Retinal pigment epithelial cell (primary cell): ENCODE results near the genes SPINT2, KCNK6, GGN and SIRT2.

DNA sequence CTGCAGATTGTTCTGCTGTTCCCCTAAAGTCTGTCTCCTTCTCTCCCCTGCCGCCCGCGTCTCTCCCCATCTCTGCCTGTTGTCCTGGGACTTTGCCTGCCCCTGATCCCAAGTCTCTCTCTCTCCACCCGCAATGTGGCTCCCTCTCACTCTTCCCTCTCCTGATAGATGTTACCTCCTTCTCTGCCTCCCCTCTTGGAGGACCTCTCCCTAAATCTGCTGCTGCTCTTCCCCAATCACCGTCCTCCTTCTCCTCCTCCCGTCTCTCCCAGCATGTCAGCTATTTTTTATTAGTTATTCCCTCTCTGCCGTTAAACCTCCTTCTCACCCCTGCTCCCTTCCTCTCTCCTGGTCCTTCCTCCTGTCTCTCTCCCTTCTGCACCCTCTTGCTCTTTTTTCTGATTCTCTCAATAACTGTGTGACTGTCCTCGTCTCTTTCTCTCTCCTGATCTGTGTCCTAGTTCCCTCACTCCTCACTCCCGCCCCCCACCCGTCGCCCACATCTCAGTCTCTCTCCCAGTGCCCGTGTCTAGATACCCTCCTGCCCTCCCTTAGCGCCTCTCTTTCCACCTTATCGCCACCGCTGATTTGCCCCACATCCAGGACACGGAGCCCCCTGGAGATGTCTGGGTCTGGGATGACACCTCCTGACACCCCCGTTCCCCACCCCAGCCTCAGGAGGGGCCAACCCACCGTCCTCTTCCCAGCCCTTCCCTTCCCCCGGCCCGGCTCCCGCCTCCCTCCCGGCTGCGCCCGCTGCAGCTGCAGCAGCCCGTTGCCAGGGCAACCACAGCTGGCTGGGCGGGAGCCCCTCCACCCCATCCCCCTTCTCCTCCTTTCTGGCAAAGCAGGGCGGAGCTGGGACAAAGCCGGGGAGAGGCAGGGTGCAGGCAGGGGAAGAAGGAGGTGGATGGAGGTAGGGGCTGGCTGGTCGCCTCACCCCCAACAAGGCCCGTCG is 13.7 kb downstream of the DPF1 start:
- RRBS: under 1% methylated on average over 4 of the region's 31 CpGs

GRCh38 chr19:38220804-38221324 is 3.2 kb downstream of the DPF1 start:
- RRBS: no CpG with 5 or more reads among the region's 14 CpGs

DNA sequence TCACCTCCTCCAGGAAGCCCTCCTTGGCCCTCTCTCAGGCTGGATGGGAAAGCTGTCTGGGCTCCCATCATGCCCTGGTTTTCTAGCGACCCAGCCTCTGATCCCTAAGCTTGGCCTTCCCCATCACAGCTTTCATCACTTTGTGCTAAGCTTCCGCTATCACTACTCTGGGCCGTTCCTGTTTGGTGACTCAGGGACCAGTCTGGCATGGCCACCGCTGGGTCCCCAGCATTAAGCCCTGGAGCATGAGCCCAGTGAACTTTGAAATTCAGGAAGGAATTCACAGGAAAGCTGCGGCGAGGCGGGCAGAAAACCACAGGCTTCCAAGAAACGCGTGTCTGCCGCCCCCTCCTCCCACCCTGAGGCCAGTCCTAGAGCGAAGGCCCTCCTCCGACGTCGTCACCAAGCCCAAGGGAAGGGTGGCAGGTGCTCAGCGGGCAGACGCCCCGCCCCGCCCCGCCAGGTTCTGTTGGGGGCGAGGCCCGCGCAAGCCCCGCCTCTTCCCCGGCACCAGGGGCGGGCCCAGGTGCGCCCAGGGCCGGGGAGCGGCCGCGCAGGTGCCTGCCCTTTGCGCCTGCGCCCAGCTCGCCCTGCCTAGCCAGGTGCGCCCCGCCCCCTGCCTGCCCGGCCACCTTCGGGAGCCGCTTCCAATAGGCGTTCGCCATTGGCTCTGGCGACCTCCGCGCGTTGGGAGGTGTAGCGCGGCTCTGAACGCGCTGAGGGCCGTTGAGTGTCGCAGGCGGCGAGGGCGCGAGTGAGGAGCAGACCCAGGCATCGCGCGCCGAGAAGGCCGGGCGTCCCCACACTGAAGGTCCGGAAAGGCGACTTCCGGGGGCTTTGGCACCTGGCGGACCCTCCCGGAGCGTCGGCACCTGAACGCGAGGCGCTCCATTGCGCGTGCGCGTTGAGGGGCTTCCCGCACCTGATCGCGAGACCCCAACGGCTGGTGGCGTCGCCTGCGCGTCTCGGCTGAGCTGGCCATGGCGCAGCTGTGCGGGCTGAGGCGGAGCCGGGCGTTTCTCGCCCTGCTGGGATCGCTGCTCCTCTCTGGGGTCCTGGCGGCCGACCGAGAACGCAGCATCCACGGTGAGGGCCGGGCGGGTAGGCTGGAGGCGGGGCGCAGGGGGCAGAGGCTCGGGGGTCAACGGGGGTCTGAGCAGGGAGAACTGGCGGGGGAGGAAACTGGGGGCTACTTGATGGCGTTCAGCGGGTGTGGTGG is at the start of gene SPINT2:
TSS of gene SPINT2 (plus strand) at position 661 of the 1,219 bp plus-strand sequence.
- RRBS: 2% methylated on average over 17 of the region's 104 CpGs

- RRBS: 2% methylated on average over 19 of the region's 90 CpGs
Measured at GRCh38 chr19:38319250-38320398, at the start of gene KCNK6. Gene KCNK6, plus strand, starts transcription at chr19:38319845.

DNA sequence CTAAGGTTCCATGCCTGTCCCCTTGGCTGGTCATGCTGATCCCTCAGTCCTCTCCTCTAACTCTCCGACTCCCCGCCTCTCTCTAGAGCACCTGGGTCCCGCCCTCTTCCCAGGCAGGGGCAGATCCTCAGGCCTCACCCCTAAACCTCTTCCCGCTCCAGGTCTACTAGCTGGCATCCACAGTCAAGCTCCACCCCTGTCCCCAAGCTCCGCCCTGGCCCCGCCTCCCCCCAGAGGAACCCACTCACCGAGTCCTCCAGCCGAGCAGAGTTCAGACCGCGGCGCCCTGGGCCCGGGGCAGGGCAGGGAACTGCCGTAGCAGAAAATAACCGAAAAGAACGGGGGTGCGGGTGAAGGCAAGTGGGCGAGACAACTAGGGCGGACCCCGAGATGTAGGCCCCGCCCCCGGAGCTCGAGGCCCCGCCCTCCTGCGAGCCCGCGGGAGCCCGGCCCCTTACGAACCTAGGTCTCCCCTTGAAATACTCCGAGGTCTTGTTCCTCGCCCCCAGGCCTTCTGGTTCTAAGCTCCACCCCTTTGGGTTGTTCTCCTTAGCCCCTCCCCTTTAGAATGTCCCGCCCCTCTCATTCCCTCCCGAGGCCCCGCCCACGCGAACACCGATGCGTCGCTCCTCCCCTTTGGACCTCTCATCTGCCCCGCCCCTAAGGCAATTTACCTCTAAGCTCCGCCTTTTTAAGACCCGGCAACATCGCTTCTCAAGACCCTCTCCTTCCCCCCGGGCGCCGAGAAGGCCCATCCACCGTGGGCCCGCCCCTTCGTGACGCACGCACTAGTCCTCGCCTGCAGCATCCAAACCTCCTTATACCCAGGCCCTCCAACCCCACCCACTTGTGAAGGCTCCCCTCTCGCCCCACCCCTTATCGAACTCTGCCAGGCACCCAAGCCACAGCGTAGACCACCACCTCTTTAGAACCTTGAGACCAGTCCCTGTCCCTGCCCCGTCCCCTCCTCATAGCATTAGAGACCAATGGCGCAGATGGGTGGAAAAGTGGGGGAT is at the start of gene GGN:
TSS of gene GGN (minus strand) at position 522 of the 1,016 bp plus-strand sequence.
- RRBS: 1% methylated on average over 7 of the region's 56 CpGs

DNA sequence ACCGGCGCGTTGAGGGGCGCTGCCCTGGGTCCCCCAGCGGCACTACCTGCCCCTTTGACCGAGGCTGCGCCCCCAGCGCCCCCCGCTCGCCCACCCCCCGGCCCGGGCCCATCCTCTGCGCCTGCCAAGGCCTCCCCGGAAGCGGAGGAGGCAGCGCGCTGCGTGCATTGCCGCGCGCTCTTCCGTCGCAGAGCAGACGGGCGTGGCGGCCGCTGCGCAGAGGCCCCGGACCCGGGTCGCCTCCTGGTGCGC is 7.1 kb downstream of the SPRED3 start:
- RRBS: 29% methylated on average over 18 of the region's 32 CpGs

GRCh38 chr19:38675456-38675691 is 27.9 kb downstream of the ACTN4 start:
- RRBS: no CpG with 5 or more reads among the region's 5 CpGs

DNA sequence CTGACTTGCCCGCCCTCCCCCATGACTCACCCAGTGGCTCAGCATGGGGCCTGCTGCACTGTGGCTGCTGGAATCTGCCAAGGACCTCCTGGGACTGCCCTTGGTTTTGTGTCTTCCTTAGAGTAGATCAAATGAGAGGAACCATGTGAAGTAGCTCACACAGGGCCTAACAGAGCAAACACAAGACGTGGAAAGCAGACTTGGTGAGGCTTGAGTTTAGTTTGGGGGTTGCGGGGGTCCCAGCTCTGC is 36.3 kb downstream of the ACTN4 start:
- RRBS: no CpG with 5 or more reads among the region's 3 CpGs

GRCh38 chr19:38693123-38693659 is 45.7 kb downstream of the ACTN4 start:
- RRBS: no CpG with 5 or more reads among the region's 15 CpGs

DNA sequence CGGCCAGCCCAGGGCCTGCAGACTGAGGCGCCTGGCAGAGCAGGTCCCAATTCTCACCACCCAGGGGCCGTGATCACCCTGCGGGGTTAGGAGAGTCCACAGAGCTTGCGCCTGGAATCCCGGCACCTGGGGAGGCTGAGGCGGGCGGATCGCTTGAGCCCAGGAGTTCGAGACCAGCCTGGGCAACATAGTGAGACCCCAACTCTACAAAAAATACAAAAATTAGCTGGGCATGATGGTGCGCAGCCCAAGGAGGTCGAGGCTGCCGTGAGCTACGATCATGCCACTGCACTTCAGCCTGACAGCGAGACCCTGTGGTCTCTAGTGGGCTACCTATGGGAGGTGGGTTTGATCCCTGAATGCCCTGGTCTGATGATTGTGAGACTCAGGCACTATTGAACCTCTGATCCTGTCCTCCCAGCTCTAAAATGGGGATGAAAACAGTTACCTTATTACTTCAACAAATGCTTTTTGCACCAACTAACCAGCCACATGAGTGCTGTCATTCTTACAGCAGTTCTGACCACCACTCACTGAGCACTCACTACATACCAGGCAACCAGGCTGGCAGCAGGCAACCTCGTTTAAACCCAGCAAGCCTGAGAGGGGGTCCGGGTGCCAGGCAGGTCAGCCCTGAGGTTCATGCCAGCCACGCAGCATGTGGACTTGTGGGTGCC is 19.5 kb downstream of the CAPN12 start:
- RRBS: no CpG with 5 or more reads among the region's 18 CpGs

DNA sequence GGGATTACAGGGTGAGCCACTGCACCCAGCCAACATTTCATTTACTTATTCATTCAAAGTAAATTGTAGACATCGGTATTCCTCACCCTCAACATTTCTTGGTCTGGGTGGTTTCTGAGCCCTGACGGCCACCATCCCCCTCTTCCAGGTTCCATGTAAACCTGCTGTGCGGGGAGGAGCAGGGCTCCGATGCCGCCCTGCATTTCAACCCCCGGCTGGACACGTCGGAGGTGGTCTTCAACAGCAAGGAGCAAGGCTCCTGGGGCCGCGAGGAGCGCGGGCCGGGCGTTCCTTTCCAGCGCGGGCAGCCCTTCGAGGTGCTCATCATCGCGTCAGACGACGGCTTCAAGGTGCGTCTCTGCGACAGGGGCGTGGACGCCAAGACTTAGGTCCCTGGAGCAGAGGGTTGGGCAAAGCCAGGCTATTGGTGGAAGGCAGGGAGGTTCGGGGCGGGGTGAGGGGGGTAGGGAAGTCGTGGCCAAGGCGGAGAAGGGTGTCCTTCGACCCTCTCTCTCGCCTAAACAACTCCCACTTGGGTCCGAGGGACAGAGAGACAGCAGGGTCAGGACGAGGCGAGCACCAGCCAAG is 1.6 kb downstream of the LGALS7B start:
- RRBS: no CpG with 5 or more reads among the region's 34 CpGs

GRCh38 chr19:38792393-38793174 is 3.6 kb downstream of the LGALS7B start:
- RRBS: 19% methylated on average over 21 of the region's 54 CpGs

GRCh38 chr19:38801265-38801645 is 11.5 kb downstream of the LGALS4 start:
- RRBS: no CpG with 5 or more reads among the region's 2 CpGs

- RRBS: no CpG with 5 or more reads among the region's 39 CpGs
Measured at GRCh38 chr19:38839246-38840558, 8.1 kb upstream of the ECH1 start.

DNA sequence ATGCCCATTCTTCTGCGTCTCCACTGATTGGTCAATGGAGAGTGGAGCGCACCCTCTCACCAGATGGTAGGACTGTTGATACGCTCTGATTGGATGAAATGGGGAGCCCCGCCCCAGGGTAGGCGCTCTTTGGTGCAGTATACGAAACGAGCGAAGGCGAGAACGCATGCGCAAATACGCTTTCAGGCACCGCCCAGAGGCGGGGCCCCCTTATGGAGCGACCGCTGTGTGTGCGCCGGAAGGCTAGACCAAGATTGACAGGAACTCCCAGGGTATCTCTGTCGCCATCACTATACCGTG is 604 bp upstream of the HNRNPL start:
- RRBS: no CpG with 5 or more reads among the region's 20 CpGs

DNA sequence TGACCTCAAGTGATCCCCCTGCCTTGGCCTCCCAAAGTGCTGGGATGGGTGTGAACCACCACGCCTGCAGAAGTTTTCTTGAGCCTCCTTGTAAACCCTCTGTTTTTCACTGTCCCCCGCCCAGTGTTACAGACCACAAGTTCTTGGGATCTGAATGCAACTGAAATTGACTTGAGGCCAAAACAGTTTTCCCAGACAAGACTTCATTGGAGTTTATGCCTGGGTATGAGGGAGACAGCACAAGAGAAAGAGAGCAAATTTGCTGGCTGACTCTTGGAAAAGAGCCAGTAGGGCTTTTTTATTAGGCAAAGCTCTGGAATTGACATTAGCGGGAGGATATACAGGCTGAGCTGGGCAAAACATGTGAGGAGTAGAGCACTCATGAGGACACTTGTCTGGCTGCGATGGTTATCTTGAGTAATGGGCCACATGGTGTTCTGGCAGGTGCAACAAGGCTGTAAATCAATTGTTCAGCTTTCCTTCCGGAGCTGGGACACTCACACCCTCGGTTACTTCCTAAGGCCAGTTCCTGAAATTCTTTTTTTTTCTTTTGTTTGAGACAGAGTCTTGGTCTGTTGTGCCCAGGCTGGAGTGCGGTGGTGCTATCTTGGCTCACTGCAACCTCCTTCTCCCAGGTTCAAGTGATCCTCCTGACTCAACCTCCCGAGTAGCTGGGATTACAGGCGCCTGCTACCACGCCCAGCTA is 12.7 kb upstream of the HNRNPL start:
- RRBS: no CpG with 5 or more reads among the region's 10 CpGs

GRCh38 chr19:38878542-38879100 is 546 bp upstream of the RINL start:
- RRBS: 87% methylated on average over 4 of the region's 9 CpGs

DNA sequence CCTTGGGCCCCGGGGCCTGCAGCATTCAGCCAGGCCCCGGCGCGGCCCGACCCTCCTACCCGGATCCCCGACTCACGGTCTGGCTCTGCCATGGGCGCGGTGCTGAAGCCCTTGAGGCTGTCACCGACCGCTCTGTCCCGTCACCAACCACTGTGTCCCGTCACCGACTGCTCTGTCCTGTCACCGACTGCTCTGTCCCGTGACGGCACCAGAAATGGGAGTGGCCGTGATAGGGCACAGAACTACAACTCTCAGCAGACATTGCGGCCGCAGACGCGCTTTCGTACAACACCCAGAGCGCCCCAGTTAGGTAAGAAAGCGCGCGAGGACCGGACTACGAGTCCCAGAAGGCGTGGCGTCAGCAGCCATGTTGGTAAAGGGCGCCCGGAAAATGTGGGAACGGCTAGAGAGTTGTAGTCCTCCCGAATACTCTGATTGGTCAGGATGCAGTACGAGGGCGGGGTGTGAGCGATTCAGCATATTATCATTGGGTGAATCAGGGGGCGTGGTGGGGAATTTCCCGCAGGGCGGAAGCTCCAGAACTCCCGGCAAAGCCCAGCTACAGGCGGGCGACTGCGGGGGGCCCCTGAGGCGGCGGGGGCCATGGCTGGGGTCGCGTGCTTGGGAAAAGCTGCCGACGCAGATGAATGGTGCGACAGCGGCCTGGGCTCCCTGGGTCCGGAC is at the start of gene SIRT2:
TSS of gene SIRT2 (minus strand) at position 189 of the 684 bp plus-strand sequence.
- RRBS: 1% methylated on average over 6 of the region's 55 CpGs

GRCh38 chr19:39133543-39134116 is 8.0 kb downstream of the PAK4 start:
- RRBS: 5% methylated on average over 4 of the region's 19 CpGs

DNA sequence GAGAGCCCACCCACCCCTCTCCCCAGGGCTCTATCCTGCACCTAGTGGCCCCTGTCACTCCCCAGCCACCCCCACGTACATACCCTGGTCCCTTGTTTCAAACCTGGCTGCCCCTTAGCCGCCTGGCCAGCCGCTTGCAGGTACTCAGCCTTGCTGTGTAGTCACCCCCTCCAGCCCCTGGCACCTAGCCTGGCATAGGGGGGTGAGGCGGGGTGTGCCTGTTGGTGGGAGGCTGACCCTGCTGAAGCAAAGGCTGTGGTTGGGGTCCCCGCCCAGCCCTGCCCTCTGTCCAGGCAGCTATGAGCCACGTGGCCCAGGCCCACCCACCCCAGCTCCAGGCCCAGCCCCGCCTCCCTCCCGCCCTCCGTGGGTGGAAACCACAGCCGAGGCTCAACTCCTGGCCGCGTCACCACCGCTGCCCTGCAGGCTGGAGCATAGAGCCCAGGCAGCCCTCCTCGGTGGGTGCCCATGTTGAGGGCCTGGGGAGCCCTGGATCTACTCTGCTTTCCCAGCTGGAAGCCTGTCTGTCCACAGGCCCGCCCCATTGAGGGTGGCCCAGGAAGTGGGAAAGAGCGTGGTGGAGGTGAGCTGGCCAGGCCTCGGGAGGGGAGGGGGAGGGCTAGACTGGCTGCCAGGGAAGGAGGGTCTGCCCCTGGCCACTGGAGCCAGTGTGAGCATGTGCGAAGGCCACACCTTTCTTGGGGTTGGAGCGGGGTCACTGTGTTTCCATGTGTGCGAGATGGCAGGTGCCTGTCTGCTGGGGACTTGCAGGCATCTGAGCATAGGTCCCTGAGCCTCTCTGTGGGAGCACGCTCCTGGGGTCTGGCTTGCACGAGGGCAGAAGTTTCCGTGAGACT is 30.9 kb downstream of the PAK4 start:
- RRBS: no CpG with 5 or more reads among the region's 23 CpGs